Measurements from ENCODE around the genes CABP4, GSTP1, TBX10 and NDUFS8.

- CAGE, long polyA plus RNA = no peak
- RRBS = no CpG with 5 or more reads among the region's 25 CpGs
These were observed 1.2 kb downstream of the CARNS1 start for GRCh38 chr11:67416310-67417482.

DNA sequence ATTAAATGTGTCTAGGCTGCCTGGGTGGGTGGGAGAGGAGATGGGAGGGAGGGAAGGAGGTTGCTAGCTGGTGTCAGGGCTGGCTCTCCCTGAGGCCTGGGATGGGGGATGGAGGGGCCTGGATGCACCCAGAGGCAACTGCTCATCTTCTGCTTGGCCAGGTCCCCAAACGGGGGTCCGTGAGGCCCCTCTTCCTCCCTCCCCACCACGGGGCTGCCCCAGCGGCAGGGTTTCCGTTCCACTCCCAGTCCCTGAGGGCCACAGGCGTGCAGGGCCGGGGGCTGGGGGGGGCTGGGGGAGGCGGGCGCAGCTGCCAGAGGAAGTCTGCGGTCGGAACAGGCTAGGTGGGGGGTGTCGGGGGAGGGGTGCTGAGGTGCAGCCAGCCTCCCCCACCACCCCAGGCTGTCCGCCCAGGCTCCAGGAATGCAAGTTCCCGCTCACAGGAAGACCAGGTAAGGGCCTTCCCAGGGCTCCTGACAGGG is 520 bp downstream of the PTPRCAP start:
- CAGE, long polyA plus RNA = no peak
- RRBS = no CpG with 5 or more reads among the region's 14 CpGs

DNA sequence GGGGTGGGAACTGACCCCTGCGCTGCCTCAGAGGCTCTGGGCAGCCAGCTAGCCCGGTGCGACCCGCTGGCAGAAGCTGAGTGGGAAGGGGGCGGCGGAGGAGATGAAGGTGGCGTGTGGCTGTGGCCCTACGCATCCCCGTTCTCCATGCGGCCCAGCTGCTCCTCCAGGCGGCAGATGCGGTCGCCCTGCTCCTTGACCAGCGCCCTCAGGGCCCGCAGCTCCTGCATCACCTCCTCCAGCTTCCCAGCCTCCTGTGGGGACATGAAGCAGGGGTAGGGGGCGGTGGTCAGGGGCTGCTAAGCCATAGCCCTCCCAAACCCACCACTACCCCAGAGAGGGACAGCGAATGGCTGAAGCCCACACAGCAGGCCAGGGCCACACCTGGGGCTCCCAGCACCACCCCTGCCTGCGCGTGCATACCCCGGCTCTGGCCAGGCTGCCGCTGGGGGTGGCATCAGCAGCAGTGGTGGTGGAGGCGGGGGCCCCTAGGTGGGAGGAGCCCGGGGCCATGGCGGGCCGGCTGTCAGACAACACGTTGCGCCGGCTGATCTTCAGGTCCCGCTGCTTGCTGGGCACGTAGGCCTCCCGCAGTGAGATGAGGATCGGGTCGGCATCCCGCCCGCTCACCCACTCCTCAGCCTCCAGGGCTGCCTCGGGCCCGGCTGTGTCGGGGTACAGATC is 908 bp upstream of the PTPRCAP start:
- CAGE, long polyA plus RNA = no peak
- RRBS = 78% methylated on average over 6 of the region's 38 CpGs

GRCh38 chr11:67455020-67455476 is at the start of gene CABP4:
Gene CABP4, plus strand, starts transcription at chr11:67455354.
- CAGE, long polyA plus RNA = no peak
- RRBS = no CpG with 5 or more reads among the region's 4 CpGs

DNA sequence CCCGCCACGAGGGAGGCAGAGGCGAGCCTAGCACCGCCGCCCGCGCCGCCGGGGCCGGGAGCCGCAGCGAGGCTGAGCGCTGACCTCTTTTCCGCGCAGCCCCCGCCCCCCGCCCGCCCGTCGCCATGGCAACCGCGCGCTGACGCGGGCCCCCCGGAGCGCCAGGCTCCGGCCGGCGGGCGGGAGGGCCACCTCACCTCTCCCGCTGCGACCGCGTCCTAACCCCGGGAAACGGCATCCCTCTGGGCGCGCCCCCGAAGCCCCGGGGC is 904 bp downstream of the PITPNM1 start:
- CAGE, long polyA plus RNA = no peak
- RRBS = under 1% methylated on average over 22 of the region's 41 CpGs

GRCh38 chr11:67562974-67563287 is 20.7 kb upstream of the GSTP1 start:
- CAGE, long polyA plus RNA = no peak
- RRBS = no CpG with 5 or more reads among the region's 4 CpGs

DNA sequence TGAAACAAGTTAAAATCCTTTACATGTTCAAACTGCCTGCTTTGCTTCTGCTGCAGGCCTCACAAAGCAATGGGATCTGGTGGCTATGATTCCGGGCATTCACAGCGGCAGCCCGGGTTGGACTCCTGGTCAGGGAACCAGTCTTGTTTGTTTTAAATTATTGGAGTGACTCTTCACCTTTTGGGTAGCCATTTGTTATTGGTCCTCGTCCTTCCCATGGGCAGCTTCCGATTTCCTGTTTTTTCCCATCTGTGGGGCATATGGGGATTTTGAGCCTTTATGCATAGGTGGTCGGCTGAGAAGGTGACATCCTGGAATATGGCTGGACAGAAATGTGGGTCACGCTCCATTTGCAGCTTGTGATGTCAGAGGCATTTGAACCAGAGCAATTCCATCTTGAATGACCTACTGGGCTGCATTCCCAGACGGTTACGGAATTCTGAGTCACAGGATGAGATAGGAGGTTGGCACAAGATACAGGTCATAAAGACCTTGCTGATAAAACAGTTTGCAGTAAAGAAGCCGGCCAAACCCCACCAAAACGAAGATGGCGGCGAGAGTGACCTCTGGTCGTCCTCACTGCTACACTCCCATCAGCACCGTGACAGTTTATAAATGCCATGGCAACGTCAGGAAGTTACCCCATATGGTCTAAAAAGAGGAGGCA is 20.1 kb upstream of the GSTP1 start:
- CAGE, long polyA plus RNA = no peak
- RRBS = no CpG with 5 or more reads among the region's 16 CpGs

DNA sequence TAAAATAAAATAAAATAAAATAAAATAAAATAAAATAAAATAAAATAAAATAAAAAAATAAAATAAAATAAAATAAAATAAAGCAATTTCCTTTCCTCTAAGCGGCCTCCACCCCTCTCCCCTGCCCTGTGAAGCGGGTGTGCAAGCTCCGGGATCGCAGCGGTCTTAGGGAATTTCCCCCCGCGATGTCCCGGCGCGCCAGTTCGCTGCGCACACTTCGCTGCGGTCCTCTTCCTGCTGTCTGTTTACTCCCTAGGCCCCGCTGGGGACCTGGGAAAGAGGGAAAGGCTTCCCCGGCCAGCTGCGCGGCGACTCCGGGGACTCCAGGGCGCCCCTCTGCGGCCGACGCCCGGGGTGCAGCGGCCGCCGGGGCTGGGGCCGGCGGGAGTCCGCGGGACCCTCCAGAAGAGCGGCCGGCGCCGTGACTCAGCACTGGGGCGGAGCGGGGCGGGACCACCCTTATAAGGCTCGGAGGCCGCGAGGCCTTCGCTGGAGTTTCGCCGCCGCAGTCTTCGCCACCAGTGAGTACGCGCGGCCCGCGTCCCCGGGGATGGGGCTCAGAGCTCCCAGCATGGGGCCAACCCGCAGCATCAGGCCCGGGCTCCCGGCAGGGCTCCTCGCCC is at the start of gene GSTP1:
Gene GSTP1 (plus strand): TSS at position 489 of the 623 bp plus-strand sequence.
- CAGE, long polyA plus RNA = start-site peak on the plus strand centred at position 491 of the sequence, 6 bp wide, 974 reads
- RRBS = 2% methylated on average over 9 of the region's 57 CpGs

DNA sequence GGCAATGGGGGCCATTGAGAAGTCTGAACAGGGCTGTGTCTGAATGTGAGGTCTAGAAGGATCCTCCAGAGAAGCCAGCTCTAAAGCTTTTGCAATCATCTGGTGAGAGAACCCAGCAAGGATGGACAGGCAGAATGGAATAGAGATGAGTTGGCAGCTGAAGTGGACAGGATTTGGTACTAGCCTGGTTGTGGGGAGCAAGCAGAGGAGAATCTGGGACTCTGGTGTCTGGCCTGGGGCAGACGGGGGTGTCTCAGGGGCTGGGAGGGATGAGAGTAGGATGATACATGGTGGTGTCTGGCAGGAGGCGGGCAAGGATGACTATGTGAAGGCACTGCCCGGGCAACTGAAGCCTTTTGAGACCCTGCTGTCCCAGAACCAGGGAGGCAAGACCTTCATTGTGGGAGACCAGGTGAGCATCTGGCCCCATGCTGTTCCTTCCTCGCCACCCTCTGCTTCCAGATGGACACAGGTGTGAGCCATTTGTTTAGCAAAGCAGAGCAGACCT is 2.2 kb downstream of the GSTP1 start:
- CAGE, long polyA plus RNA = no peak
- RRBS = no CpG with 5 or more reads among the region's 4 CpGs

GRCh38 chr11:67605072-67605713 is 1.5 kb upstream of the NDUFV1 start:
- CAGE, long polyA plus RNA = no peak
- RRBS = no CpG with 5 or more reads among the region's 8 CpGs

DNA sequence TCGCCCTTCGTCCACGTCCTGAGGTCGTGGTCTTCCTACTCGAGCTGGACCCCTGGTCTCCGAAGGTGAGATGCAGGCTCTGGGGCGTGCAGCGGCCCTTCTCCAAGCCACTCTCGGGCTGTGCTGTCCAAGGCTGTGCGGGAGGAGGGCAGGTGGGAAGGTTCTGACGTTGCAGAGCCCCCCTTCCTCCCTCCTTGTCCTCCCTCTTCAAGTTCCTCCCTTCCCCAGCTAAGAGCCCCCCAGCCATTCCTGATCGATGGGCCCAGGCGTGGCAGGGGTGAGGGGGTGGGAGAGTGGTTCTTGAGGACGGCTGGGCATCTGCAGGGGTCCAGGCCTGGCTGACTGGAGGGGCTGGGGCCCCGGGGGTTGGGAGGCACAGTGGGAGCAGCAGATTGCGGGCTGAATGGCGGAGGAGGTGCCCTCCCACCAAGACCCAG is at the start of gene TBX10:
Gene TBX10 (minus strand): TSS at position 125 of the 437 bp plus-strand sequence.
- CAGE, long polyA plus RNA = no peak
- RRBS = no CpG with 5 or more reads among the region's 17 CpGs

DNA sequence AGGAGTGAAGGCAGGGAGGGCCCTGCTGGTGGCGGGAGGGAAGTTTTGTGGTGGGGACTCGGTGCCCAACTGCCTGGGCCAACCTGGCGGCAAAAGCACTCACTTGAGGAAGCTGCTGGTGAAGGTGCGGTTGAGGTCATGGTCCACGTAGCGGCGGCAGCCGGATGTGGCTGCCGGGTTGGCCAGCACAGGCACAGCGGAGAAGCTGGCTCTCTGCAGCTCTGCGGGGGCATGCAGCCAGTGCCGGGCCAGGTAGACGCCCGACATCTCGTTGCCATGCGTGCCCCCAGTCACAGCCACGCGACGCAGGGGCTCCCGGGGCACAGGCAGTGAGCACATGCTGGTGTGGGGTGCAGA is 3.8 kb downstream of the ACY3 start:
- CAGE, long polyA plus RNA = no peak
- RRBS = 86% methylated on average over 4 of the region's 20 CpGs

GRCh38 chr11:67656314-67656791 is 5.8 kb upstream of the ACY3 start:
- CAGE, long polyA plus RNA = no peak
- RRBS = no CpG with 5 or more reads among the region's 3 CpGs

DNA sequence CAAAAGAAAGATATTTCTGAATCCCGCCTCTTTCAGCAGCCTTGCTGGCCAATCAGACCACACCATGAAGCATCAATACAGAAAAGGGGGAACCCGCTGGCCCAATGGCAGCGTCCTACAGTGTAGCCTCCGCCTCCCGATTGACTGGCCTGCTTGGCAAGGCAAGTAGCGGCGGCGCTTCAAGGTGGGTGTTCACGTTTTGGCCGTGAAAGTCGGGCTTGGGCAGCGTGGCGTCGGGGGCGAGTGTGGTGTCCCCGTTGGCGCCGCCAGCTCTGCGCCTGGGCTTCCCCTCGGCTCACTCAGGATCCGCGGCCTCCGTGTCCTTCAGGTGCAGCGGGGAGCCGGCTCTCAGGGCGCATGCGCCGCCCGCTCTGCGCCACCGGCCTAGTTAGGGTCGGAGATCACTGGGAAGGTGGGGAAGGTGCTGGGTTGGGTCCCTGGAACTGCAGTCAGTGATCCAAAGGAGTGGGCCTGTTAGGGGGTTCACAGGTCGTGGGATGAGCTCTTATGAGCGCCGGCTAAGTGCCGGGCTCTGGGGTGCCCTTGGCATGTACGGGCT is at the start of gene NDUFS8:
Gene NDUFS8 (plus strand): TSS at position 132 of the 559 bp plus-strand sequence.
- CAGE, long polyA plus RNA = no peak
- RRBS = 3% methylated on average over 7 of the region's 37 CpGs

- CAGE, long polyA plus RNA = no peak
- RRBS = no CpG with 5 or more reads among the region's 18 CpGs
These were observed 15.1 kb downstream of the TCIRG1 start for GRCh38 chr11:68053681-68054643.

DNA sequence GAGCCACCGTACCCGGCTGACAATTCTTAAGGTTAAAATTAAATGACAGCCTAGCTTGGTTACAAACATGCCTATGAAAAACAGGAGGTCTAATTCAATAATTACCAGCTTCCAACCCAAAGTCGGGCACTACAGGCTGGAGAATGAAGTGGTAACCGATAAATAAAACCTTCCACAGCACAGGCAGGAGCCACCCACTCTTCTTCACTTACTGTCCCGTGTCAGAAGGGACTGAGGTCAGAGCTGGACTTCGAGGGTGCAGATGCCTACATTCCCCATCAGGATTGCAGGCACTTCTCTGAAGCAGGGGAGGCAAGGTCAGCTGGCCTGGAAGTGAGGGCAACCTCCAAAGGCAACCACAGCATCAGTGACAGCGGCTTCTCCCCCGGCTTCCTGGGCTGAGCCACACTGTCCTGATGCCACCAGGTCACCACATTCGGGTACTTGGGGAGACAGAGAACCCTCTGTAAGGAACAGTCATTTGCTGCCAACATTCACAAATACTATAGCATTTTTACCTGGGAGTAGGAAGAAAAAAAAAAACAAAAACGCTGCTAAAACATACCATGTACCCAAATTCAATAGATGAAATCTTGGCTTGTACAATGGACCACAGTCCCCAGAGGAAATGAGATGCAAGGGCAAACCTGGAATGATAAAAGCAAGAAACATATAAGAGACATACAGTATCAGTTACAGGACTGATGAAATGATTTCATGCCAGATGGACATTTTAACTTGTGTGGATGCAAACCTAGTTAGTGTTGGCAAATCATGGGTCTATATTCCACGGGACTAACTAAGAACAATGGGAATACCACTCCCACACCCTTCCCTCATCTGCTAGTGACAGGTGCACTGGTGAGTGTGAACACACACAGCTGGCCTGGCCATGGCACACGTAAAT is 22.8 kb downstream of the TCIRG1 start:
- CAGE, long polyA plus RNA = no peak
- RRBS = no CpG with 5 or more reads among the region's 12 CpGs

DNA sequence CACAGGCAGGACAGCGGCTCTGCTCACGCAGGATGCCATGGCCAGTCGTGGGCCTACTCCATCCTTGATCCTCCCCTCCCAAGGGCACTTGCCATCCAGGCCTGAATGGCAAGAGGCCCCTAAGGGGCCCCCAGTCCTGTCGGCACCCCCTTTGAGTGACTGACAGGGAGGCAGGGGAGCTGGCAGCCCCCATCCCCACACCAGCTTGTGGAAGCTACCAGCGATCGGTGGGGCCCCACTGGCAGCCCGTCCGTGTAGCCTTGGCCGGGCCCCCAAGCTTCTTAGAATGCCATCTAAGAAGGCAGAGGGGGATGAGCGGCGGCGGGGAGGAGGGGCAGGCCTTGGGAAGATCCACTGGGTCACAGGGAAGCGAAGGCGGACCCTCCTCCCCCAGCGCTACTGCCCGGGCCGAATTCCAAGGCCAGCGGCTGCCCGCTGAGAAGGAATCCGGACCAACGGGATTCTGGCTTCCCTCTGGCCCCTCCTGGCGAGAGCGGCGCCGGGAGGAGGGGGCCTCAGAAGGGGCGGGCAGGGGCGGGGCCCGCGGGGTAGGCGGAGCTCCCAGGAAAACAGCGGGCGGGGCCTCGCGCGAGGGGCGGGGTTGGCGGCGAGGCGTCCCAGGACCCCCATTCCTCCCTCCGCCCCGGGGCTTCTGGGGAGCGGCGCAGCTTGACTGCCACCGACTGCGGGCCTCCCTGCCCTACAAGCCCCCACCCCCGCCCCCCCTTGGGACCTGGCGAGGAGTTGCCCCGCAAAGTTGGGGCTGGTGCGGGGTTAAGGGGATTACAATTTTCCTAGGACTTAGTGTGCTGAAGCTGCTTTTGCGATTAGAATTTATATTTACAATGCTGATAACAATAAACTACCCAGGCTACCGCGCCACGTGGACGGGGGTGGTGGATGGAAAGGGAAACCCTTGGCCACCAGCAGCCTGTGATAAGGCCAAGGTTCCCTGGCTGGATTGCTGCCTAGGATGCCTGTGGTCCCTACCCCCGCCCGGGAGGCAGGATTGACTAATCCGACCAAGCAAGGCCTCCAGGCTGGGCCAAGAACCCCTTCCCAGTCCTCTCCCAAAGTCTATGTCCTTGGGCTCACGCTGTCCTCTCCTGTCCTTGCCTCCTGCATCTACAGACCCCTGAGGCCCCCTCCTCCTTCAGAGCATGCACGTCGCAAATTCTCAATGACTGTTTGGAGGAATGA is 7.2 kb upstream of the CHKA start:
- CAGE, long polyA plus RNA = no peak
- RRBS = 17% methylated on average over 10 of the region's 60 CpGs

GRCh38 chr11:68215181-68215803 is 2.2 kb upstream of the KMT5B start:
- CAGE, long polyA plus RNA = no peak
- RRBS = no CpG with 5 or more reads among the region's 18 CpGs

GRCh38 chr11:68343610-68344477 is 31.5 kb downstream of the LRP5 start:
- CAGE, long polyA plus RNA = no peak
- RRBS = no CpG with 5 or more reads among the region's 24 CpGs

GRCh38 chr11:68349453-68349925 is 37.1 kb downstream of the LRP5 start:
- CAGE, long polyA plus RNA = no peak
- RRBS = no CpG with 5 or more reads among the region's 8 CpGs